ENCODE results near the genes OBP2A and GLT6D1.

DNA sequence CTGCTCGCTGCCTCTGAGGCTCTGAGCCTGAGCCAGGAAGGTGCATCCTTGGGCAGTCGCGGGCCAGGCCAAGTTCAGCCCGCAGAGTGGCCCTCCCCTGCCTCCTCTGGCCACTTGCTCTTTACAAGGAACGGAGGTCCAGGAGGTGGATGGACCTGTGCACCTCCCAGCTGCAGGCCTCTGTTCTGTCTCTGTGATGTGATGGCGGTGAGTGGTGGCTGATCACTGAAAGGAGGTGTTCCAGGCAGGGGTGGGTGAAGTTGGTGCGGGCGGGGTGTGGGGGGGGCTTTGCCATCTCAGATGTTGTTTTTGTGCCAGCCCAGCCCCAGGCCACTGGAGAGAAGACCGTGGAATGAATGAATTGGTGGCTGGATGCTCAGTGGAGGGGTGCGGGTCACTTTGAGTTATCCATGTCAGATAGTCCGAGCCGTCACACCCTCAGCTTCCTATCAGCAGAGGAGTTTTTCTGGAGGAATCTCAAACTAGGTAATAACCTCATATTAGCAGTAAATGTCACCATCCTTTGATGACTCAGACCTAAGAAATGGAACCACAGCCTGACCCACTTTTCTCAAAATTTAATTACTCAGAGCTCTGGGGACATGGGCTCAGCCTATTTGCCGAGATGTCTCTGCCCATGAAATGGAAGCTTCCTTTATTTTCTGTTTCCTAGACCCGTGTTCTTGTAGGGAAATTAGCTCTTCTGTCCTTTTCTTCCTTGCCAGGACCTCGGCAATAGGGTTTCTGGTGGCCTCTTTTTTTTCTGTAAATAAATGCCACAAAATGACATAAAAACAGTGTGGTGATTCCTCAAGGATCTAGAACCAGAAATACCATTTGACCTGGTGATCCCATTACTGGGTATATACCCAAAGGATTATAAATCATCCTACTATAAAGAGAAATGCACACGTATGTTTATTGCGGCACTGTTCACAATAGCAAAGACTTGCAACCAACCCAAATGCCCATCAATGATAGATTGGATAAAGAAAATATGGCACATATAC lies 7.5 kb downstream of the COL5A1 start:
- PRO-cap, 4 experiments = no peak in any of the 4 experiments
- RAMPAGE, long total RNA, 4 experiments = no peak in any of the 4 experiments

DNA sequence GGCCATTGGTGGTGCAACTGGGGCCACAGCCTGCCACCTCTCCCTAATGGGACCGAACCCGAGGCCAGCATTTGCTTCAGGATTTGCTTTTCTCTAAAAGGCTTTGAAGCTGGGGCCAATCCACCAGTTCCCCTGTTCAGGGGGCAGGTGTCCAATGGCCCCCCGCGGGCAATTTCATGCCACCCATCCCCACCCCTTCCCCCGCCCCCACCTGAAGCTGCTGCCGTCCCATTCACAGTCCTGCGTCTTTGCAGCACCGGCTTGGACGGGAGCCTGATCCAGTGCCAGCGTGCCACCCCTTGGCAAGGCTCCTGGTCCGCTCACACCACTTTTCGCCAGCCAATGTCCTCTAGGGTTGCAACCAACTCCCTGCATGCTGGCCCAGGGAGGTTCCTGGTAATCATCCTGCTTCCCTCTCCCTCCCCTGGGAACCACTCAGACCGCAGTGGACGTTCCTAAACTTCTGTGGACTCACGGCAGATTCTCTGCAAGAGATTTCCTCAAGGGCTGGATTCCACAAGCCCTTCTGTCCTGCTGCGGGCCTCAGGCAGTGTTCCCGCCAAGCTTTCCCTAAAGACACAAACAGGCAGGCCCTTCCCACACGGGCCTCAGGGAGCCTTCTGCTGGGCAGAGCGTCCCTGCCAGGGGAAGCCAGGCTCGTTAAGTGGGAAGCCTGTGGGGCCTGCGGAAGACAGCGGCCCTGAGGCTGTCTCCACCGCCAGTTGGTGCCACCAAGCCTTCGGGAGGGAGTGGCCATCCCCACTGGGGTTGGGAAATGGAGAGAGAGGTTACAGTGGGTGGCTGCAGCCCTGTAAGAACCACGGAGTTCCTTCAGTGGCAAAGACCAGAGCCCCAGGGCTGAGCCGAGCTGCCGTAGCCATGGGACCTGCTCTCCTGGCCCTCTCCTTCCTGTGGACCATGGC lies 16.6 kb upstream of the FCN2 start:
- PRO-cap, 4 experiments = peak in 2 of 4 experiments; most common plus-strand start position 438 of the sequence (in 2); most common minus-strand start position 250 of the sequence (in 1)
- RAMPAGE, long total RNA, 4 experiments = start-site peak on the plus strand in 2 of 4 experiments, centred at positions 417 to 718 of the sequence, 8 to 12 reads per replicate

- PRO-cap, 4 experiments = no peak in any of the 4 experiments
- RAMPAGE, long total RNA, 4 experiments = no peak in any of the 4 experiments
Observed at GRCh38 chr9:134872369-134872884, 8.2 kb upstream of the FCN2 start.

GRCh38 chr9:135255262-135255989 lies 168.0 kb downstream of the OLFM1 start:
- PRO-cap, 4 experiments = no peak in any of the 4 experiments
- RAMPAGE, long total RNA, 4 experiments = no peak in any of the 4 experiments

- PRO-cap, 4 experiments = no peak in any of the 4 experiments
- RAMPAGE, long total RNA, 4 experiments = no peak in any of the 4 experiments
Observed at GRCh38 chr9:135504676-135505045, 4.2 kb downstream of the MRPS2 start.

DNA sequence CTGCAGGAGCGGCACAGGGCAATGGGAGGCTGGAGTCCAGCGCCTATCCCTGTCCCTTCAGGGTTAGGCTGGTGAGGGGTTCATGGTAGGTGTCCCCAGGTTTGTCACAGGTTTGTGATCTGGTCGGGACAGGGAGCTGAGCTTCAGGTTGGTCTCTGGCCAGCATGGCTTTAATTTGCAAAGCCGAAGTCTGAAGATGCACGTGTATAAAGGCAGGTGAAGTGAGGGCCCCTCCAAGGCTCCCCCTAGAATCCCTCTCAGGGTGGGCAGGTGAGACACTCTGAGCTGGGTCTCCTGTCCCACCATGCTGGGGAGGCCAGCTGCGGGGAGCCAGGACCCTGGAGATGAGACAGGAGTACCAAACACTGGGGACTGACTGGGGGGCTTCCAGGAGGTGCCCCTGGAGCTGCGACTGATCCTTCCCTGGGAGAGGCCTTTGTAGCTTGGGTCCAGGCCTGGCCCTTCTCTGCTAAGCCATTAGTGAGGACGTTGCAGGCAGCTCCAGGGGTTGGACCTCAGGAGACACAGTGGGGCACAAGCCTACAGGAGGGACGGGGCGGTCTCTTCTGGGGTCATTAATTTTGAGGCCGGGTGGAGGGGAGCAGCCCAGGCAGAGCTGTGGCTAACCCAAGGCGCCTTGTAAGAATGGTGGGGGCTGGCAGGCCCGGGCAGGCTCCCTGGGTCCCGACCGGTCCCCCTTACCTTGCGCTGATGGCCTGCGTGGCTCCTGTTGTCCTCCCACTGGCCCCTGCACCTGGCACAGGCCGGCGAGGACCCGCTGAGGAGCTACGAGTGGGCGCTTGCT lies 4.9 kb downstream of the MRPS2 start:
- PRO-cap, 4 experiments = peak in 1 of 4 experiments; most common plus-strand start position 581 of the sequence (in 1)
- RAMPAGE, long total RNA, 4 experiments = no peak in any of the 4 experiments

DNA sequence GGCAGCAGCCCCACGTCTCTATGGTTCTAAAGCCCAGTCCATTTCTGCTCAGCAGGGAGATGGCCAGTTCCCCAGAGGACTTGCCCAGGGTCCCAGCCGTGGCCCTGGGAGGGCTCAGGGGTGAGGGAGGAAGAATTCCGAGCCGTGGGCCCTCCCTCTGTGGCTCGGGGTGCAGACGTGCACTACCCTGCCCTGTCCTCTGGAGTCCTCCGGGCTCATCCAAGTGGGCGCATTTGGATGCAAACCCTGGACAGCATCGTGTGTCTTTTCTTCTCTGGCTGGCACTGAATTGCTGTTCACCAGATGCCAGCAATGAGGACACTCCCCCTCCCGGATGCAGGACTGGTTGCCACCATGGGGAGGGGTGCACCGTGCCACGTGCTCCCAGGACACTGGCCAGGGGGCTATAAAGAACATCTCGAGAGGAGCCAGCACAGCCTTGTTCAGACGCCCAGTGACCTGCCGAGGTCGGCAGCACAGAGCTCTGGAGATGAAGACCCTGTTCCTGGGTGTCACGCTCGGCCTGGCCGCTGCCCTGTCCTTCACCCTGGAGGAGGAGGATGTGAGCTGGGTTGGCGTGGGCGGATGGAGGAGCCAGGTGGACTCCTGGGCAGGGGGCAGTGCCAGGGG lies at the start of gene OBP2A:
TSS of gene OBP2A (plus strand) at position 436 of the 630 bp plus-strand sequence.
- PRO-cap, 4 experiments = no peak in any of the 4 experiments
- RAMPAGE, long total RNA, 4 experiments = no peak in any of the 4 experiments

- PRO-cap, 4 experiments = no peak in any of the 4 experiments
- RAMPAGE, long total RNA, 4 experiments = no peak in any of the 4 experiments
Observed at GRCh38 chr9:135639343-135639782, at the start of gene GLT6D1. Gene GLT6D1 (minus strand): TSS chr9:135639540.

DNA sequence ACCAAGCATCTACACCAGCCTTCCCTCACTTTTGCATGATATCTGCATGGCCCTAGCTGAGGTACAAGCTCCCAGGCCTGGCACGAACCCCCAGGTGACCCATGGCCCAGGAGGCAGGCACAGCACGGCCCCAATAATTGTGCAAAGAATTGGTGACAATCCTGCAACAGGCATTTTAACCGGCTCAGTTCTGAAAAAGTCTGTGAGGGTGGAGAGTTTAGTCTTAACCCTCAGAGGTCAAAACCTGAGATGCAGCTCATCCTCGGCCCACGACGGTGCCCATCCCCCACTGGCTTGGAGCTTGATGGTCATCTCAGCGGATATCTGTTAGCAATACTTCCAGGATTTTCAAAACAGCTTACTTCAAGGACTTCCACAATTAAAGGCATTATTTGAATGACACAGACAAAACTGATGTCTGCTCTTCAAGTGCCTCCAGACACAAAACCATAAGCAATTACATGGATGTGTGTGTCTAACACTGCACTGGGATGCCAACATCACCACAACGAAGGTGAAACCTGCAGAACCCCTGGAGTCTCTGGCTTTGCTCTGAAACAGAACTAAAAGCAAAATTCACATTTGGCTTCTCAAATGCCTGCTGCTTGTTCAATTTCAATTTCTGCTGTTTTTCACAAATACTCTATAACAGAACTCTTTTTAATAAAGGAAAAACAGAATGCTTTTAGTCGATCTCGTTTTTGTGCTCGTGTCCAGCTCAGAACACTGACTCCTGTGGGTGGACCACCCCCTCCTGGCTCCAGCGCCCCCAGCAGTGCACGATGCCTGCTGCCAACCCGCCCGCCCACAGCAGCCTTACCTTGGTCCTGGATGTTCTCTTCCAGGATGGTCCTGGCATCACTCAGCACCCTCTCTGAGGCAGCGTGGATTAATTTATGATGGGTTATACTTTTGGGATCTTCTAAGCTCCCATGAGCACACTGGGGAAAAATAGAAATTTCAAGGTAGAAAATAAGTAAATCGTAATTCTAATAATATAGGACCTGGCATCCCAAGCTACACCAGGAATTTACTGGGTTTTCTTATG lies 6.4 kb downstream of the UBAC1 start:
- PRO-cap, 4 experiments = no peak in any of the 4 experiments
- RAMPAGE, long total RNA, 4 experiments = no peak in any of the 4 experiments

GRCh38 chr9:135959606-135960564 lies 1.3 kb downstream of the UBAC1 start:
- PRO-cap, 4 experiments = no peak in any of the 4 experiments
- RAMPAGE, long total RNA, 4 experiments = no peak in any of the 4 experiments

DNA sequence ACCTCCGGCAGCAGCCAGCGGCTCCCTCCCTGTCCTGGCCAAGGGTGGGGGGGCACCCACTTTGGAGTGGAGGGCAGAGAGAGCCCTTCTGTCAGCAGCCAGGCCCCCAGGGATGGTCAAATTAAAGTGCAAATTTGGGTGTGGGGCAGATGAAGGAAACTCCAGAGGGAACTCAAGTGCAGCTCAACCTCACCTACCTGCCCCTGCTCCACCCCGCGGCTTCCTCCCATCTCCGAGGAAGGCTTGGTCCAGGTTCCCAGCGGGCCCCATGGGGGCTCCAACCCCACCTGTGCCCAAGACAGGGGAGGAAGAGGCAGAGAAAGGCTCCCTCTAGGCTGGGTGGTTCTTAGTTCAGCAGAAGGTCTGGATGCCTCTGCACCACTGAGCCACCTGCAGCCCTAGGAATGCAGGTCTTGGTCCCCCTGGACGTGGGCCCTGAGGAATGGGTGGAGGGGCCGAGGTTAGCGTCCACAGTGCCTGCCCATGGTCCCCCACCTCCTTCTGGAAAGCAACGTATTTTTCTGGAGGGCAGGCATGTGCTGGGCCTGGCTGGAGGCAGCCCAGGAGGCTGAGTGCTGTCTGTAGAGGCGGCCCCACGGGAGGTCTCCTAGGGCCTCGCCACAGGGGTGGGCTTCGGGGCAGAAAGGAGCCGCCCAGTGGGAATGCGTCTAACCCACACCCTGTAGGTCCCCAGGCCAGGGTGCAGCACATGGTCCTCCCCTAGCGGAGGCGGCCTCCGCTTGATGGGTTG lies 48.0 kb upstream of the UBAC1 start:
- PRO-cap, 4 experiments = no peak in any of the 4 experiments
- RAMPAGE, long total RNA, 4 experiments = no peak in any of the 4 experiments

DNA sequence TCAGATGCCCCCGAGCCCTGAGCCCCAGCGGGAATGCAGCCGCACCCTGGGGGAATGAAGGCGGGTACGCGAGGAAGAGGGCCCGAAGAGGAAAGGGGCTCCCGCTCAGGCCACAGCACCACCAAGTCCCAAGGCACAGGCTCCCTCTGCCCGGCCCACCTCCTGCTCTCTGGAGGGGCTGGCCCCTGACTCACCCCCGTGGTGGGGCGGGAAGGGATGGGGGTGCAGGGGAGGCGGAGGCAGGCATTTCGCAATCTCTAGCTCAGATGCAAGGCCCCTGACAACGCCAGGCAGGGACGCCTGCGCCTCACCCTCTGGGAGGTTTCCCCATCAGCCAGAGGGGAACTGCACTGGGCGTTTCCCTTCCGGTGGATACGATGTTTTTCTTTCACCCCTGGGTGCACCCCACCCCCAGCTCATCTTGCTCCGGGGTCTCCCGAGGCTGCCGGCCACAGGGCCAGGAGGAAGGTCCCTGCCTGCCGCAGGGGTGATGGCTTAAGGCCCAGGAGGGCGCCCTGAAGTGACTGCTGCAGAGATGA lies 49.0 kb downstream of the NACC2 start:
- PRO-cap, 4 experiments = peak in 1 of 4 experiments; most common plus-strand start position 449 of the sequence (in 1); most common minus-strand start position 164 of the sequence (in 1)
- RAMPAGE, long total RNA, 4 experiments = start-site peak on the plus strand in 1 of 4 experiments, centred at position 423 of the sequence, 19 reads per replicate

- PRO-cap, 4 experiments = peak in 3 of 4 experiments; most common plus-strand start chr9:136052023 (in 1); most common minus-strand start chr9:136052022 (in 2)
- RAMPAGE, long total RNA, 4 experiments = no peak in any of the 4 experiments
Observed at GRCh38 chr9:136051067-136052283, 43.6 kb downstream of the NACC2 start.

DNA sequence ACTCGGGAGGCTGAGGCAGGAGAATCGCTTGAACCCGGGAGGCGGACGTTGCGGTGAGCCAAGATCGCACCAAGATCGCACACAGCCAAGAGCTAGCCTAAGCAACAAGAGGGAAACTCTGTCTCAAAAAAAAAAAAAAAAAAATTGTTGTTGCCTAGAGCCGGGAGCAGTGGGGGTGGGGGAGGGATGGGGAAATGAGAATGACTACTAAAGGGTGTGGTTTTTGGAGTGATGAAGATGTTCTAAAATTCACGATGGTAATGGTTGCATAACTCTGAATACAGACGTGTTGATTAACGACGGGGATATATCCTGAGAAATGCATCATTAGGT lies 28.0 kb downstream of the NACC2 start:
- PRO-cap, 4 experiments = no peak in any of the 4 experiments
- RAMPAGE, long total RNA, 4 experiments = no peak in any of the 4 experiments

DNA sequence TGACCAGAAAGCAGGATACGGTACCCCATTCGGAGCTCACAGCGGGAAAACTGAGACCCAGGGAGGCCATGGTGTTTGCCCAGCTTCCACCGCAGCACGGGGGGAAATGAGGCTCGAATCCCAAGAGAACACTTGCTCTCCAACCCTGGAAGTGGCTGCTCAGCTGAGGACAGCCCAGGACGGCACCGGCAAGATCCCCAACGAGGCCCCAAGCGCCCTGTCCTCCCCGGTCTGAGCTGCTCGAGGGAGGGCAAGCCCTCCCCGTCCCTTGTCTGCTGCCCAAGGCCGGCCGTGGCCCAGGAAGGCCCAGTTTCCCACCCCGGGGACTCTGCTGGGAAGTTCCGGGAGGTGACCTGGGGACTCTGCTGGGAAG lies 7.5 kb downstream of the NACC2 start:
- PRO-cap, 4 experiments = no peak in any of the 4 experiments
- RAMPAGE, long total RNA, 4 experiments = no peak in any of the 4 experiments

- PRO-cap, 4 experiments = peak in 2 of 4 experiments; most common minus-strand start chr9:136088242 (in 2)
- RAMPAGE, long total RNA, 4 experiments = no peak in any of the 4 experiments
Observed at GRCh38 chr9:136087989-136088520, 7.0 kb downstream of the NACC2 start.

DNA sequence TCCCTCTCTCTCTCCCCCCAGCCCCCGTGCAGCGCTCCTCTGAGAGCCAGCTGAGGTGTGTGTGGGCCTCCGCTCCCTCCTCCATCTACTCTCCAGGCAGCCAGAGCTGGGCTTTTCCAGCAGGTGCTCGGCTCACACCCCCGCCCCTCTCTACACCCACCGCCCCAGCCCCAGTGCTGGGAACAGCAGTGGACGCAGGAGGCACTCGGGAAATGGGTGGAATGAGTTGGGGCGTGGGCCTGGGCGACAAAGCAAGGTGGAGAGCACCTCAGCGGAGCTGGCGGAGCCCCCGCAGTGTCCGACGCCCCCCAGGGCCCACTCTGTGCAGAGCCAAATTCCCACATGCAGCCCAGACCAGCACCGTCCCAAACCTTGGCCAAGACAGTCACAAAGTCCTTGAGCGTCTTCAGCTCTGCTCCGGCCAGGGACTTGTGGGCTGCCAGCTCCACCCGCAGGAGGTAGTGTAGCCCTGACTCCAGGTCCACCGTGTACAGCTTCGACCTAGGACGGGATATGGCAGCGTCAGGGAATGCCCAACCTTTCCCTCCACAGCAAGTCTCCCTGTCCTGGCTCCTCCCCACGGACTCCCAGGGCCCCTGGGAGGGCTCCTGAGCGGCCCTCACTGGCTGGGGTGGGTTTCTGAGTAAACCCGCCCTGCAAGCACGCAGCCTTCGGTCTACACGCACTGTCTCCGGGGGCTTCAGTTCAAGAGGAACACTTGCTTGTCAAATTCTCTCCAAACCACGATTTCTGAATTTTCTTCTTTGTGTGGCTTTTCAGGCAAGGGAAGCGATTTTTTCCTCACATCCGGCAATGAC lies 13.6 kb upstream of the LHX3 start:
- PRO-cap, 4 experiments = no peak in any of the 4 experiments
- RAMPAGE, long total RNA, 4 experiments = no peak in any of the 4 experiments

DNA sequence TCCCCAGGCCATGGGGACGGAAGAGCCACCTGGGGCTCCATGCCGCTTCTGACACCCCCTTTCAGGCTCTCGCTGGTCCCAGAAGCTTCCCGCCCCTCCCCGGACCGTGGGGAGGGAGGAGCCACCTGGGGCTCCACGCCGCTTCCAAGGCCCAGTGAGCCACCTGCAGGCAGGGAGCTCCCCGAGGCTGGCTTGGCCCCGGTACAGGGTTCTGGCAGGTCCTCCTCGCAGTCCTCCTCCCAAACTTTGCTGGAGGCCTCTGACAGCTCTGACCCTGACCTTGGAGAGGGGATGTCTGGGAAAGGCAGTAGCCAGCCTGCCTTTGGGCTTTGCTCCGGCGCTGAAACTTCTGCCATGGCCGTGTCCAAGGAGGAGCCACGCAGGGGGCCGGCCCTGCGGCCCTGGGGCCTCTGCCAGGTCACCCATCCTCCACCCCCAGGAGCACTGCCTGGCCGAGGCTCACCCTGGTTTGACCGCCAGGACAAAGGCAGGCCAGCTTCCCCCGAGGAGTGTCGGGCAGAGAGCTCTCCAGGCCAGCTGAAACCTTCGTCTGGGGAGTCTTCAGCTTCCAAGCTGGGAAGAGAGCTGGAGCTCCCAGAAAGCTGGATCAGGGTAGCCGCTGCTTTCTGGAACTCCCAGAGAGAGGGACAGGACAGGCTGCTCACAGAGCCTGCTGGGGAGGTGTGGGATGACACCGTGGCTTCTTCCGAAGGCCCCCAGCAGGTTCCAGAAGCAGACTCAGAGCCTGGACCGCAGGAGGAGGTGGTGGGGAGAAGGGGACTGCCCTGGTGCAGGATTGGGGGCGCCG lies 8.9 kb upstream of the QSOX2 start:
- PRO-cap, 4 experiments = no peak in any of the 4 experiments
- RAMPAGE, long total RNA, 4 experiments = no peak in any of the 4 experiments

GRCh38 chr9:136311318-136311850 lies 7.5 kb upstream of the CCDC187 start:
- PRO-cap, 4 experiments = no peak in any of the 4 experiments
- RAMPAGE, long total RNA, 4 experiments = no peak in any of the 4 experiments

- PRO-cap, 4 experiments = no peak in any of the 4 experiments
- RAMPAGE, long total RNA, 4 experiments = no peak in any of the 4 experiments
Observed at GRCh38 chr9:136331234-136331789, 4.0 kb downstream of the GPSM1 start.